Anterior vena cava (tissue), 1 donor: ENCODE measurements around a stretch of chr6.

- PRO-cap = no peak
These were observed 471 bp downstream of the PHF1 start for GRCh38 chr6:33411413-33411557.

DNA sequence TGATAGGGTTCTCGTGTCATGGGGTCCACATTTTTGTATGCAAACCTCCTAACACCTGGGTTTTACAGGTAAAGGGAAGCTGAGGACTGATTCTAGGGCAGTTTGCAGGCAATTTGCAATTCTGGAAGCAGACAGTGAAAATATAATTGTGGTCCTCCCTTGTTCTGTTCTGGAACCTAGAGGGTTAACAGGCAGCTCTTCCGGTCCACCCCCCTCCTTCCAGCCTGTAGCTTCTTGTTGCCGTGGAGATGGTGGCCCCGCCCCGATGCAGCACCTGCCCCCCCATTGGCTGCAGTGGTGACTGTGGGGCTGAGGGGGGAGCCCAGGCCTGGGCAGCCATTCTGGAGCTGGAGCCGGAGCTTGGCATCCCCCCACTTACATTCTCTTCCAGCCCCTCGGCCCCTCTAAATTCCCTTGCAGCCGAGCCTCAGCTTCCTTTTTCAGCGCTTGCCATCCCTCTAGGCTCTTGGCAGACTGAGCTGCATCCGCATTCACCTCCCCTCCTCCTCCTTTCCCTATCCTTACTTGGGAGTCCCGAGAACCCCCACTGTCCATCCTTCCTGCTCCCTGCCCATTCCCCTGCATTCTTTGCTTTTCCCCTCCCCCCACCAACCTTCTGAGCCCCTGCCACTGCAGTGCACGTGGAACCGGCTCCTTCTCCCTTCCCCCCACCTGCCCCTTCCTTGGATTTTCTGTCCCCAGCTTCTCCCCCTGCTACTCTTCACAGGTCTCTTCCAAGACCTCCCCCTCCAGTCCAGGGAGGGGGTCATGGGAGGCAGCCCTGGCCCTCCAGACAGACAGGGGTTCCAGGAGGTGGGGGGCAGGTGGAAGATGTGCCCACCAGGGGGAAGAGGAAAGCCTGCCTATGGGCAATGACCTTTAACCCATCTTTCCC, 11.3 kb downstream of the SYNGAP1 start:
- PRO-cap = no peak

DNA sequence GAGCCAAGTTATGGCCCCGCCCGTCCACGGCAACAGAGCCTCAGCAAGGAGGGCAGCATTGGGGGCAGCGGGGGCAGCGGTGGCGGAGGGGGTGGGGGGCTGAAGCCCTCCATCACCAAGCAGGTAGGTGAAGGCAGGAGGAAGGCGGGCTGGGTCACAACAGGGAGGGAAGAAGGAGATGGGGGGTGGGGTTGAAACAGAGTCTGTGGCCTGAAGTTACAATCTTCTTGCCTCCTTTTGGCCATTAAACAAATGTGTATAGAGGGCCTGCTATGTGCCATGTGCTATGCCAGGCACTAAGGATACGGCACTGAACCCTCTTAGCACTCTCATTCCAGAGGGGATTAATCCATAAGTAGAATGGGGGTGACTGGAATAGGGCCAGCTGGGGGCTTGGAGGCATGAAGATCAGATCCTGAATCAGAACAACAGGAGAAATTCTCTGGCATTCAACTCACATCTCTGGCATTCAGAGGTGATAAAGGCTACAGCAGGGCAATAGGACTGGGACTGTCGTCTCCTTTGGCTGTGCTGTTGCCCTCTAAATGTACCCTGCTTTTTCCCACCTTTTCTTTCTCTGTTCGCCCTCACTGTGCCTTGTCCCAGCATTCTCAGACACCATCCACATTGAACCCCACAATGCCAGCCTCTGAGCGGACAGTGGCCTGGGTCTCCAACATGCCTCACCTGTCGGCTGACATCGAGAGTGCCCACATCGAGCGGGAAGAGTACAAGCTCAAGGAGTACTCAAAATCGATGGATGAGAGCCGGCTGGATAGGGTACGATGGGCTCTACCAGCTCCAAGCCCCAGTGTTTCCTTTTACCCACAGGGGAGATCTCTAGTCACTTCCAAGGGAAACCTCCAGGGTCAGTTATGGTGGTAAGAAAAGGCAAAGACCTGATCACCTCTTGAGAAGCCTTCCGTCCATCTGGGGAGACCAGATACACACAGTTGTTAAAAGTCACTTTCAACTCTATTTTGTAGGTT, 10.2 kb upstream of the ZBTB9 start:
- PRO-cap = no peak

DNA sequence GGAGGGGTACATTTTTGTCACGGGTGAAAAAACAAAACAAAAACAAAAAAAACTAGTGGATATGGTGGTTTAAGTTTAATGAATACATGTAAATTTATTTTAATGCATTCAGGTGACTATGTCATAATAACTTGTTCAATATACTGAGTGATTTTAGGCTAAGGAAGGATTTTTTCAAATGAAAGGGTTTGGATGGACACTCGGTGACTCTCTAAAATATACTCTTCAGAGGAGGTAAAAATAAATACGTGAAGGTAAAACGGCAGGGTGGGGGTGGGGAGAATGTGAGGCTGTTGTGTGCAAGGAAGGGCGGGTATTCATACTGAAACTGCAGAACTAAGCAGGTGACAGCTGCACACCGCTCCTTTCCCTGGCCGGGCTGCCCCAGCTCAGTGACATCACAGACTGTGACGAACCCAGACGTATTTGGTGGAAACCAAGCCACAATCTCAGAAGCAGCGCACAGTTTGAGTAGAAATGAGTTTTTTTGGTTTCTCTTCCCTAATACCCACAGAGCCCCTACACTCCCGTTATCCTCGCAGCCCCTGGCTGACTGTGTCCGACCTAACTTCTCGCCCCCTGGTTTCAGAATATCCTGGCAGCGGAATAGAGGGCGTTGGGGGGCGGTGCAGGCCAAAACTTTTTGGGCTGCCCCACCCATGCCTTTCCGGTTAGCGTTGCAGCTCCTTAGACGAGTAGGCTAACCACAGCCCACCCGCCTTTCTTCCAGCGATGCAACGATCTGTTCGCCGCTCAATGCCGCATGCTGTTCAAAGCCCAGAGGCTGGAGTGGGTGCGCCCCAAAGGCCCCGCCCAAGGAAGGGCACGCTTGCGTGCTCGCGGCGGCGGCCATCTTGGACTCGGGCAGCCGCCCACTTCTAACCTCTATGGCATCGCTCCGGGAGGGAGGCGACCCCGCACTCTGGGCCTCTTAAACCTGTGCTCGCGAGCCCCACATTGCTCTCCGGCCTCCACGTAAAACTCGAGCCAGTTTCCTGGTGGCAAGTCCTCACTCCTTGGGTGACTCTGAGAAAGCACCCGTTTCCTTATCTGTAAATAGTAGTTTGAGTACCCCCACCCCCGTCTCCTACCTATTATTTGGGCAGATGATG, 9.1 kb downstream of the BAK1 start:
- PRO-cap = bidirectional peak, plus-strand start at position 845 of the sequence, minus-strand start at position 765 of the sequence

- PRO-cap = no peak
These were observed 5.5 kb upstream of the BAK1 start for GRCh38 chr6:33585394-33586123.

DNA sequence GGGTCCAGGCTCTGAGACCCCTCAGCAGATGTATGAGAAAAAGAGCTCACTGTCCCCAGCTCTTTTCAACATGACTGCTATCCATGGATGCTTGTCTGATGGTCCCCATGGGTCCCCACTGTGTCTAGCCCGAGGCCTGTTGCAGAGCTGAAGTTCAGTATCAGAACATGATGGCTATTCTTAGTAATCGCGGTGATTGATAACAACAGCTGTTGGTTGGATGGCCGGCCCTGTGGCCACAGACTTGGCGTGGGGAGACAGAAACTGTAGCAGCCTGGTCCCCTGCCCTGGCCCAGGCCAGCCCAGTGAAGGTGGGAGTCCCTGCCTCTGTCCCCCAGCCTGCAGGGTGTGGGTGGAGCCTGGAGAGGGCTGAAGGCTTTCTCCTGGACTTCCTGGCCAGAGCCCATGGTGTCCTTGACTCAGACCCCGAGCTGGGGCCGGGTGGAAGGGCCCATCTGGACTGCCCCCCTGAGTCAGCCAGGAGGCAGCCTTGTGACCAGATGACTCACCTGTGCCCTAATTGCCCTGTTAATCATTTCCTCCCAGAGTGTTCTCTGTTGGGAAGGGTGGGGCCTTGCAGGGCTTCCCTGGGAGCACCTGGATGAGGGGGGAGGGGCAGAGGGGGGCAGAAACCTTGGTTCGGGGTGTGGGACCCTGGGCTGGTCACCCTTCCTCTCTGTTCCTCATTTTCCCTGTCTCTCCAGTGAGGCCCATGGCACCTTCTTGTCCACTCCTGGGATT, 10.0 kb upstream of the BAK1 start:
- PRO-cap = no peak

DNA sequence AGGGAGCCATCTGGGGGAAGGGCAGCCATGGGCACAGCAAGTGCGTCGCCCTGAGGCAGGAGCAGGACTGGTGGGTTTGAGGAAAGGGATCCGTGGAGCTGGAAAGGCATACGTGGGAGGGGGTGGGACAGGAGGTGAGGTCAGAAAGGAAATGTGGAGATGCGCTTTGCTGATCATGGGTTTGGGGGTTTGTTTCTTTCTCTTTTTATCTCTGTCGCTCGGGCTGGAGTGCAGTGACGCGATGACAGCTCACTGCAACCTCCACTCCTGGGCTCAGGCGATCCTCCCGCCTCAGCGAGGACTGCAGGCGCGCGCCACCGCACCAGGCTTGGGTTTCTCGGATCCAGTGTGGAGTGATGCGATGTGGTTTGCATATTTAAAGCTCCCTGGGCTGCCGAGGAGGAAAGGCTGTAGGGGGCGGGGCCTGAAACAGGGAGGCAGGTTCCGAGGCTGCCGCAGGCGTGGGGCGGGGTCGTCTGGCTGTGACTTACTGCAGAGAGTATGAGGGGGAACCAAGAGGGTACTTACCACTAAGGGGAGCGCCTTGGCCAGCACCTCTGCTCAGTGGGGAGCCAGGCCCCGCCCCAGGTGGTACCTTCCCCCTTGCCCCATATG, 12.5 kb upstream of the BAK1 start:
- PRO-cap = no peak

GRCh38 chr6:33623794-33624114, 2.6 kb downstream of the ITPR3 start:
- PRO-cap = no peak

DNA sequence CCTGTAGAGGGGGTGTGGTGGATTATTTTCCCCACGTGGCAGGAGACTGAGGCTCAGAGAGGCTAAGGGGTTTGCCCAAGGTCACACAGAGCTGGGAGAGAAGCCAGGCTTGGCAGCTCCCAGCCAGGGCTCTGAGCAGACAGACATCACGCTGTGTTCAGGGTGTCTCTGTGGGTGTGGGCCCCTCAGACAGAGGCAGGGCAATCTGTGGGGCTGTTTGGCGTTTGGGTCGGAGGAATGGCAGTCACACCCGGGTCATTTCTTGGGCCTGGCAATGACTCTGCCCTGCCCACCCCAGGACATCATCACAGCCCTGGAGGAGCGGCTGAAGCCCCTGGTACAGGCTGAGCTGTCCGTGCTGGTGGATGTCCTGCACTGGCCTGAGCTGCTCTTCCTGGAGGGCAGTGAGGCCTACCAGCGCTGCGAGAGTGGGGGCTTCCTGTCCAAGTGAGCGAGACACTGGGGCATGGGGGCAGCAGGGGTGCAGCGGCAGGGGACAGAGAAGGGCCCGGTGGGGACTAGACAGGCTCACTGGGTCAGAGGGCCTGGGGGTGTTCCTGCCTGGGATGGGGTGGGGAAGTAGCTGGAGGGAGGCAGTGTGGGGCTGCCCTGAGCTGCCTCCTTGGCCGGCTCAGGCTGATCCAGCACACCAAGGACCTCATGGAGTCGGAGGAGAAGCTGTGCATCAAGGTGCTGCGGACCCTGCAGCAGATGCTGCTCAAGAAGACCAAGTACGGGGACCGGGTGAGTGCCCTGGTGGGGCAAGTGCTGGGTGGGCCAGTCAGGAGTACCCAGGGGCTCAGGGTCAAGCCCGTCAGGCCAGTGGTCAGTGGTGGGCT, 27.6 kb downstream of the UQCC2 start:
- PRO-cap = no peak

DNA sequence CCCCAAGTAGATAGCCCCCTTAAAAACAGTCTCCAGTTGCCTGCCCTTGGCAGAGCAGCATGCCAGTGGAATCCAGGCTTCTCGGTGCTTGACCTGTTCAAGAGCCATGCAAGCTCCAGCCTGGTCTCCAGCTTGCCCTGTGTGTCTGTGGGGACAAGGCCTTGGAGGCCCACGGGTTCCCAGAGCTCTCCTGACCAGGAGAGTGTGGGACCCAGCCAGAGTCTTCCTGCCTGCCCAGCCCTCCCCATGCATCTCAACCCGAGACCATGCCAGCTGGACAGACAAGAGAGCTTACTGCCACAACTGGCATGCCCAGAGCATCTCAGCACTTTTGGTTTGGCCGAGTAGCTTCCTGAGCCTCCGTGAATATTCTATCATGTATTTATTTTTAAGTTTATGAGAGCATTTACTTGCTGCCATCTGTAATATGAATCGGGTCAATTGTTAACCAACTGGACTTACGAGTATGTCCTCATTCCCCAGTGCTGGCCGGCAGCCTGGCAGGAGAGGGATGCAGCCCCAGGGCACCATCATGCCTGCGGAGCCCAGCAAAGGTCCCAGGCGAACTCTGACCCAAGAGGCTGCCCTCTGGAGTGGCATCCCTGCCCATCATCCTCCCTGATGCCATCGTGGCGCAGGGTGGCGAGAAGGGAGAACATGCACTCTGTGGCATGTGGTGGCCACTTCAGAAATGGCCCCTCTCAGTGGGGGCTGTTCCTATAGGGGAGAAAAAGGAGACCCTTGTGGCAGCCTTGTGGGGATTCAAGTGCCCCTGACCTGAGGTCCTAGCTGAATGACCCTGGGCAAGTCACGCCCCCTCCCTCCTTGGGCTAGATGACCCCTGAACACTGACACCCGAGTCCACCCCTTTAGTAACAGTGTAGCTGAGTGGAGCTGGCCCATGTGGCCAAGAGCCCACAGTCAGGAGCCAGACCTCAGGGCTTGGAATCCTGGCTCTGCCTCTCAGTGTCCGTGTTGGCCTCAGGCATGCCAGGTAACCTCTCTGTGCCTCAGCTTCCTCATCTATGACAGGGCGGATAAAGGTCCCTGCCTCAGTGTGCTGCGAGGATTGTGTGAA, 14.7 kb downstream of the IP6K3 start:
- PRO-cap = no peak

- PRO-cap = no peak
These were observed 7.1 kb downstream of the IP6K3 start for GRCh38 chr6:33739561-33740038.

DNA sequence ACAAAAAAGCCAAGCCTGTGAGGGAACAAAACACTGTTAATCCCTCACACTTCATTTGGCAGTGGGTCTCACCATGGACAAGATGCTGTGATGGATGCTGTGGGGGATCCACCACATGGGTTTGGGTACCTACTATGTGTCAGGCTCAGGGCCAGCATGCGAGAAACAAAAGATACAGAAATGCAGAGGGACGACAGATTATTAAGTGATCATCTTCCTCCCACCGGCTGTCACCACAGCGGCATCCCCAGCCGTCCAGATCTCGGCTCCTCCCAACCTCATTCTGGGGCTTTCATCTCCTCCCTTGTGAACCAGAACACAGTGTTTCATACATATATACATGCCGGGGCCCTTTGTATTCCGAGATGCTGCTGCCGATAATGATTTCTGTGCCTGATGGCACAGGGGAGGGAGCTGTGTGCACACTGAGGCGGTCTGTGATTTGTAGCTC, 11.7 kb downstream of the LEMD2 start:
- PRO-cap = no peak

DNA sequence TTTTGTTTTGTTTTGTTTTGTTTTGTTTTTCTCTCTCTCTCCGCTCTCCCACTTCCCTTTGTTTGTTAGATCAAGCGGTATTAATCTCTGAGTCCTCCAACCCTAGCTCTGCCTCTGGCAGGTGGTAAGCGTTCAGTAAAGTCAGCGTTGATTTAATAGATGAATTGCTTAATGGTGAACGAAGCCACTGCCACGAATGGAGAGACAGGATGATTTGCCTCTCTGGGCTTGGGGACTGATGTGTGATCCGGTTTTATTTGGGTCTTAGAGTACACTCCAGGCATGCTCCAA, 349 bp upstream of the LEMD2 start:
- PRO-cap = no peak

DNA sequence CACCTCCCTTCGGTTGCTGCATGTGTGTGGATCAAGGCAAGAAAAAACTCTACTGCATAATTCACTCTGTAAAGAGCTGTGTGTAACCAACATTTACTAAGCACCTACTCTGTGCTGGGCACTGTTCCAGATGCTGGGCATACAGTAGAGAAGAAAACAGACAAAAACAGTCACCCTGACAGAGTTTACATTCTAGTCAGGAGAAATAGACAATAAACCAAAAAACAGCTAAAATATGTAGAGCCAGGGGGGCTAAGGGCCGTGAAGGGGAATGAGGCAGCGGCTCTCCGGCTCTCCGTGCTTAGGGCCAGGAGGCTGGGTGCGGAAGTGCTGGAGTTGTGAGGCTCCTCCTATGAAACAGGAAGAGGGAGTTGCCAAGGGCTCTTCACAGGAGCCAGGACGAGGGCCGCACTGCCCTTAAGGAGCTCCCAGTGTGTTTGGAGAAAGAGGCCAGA, 20.5 kb upstream of the MLN start:
- PRO-cap = no peak

DNA sequence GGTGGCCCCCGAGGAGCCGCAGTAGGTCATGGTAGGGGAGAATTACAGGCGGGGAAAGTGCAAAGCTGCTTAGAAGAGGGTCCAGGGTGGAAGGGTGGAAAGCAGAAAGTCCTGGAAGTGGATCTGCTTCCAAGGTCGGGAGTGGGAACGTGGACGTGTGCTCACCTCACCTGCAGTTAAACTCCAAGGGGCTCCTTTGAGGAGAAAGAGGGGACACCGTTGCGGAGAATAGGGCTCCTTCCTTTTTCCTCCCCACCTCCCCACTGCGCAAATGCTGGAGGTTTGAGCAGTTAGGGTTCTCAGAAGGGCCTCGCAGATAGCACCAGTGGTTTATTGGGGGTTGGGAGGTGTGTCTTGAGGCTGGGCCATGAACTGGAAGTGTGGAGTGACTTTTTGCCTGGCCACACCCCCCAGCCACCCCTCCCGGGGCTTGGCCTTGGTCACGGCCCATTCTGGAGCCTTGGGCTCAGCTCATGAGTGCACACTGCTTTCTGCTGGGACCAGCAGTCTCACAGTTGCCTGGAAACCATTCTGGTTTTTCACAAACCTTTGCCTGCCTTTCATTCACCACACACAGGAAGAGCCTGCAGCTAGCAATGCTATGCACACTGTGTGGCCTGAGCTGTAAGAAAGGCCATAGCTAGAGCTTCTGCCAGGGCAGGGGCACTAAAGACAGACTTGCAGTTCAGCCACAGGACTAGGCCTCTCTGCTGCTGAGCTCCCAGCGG, 100.5 kb upstream of the MLN start:
- PRO-cap = no peak

GRCh38 chr6:33927454-33927939, 123.7 kb upstream of the MLN start:
- PRO-cap = unidirectional peak, plus-strand start at chr6:33927863

- PRO-cap = no peak
These were observed 1.0 kb downstream of the GRM4 start for GRCh38 chr6:34144695-34145450.

GRCh38 chr6:34223117-34223791, 13.4 kb upstream of the HMGA1 start:
- PRO-cap = no peak

- PRO-cap = no peak
These were observed 2.0 kb upstream of the HMGA1 start for GRCh38 chr6:34234770-34235050.

GRCh38 chr6:34245417-34246258, 3.2 kb downstream of the SMIM29 start:
- PRO-cap = no peak